Bronchus fibroblast of lung (primary cell): Measurements from ENCODE around the gene RPRML.

- RAMPAGE, long total RNA, result start-site peak on the minus strand at chr17:45060939-45061028, 108 and 33 reads in 2 replicates
Measured at GRCh38 chr17:45060433-45061195, 503 bp upstream of the NMT1 start.

- RAMPAGE, long total RNA, result no peak
Measured at GRCh38 chr17:45136447-45136799, 936 bp downstream of the ACBD4 start.

DNA sequence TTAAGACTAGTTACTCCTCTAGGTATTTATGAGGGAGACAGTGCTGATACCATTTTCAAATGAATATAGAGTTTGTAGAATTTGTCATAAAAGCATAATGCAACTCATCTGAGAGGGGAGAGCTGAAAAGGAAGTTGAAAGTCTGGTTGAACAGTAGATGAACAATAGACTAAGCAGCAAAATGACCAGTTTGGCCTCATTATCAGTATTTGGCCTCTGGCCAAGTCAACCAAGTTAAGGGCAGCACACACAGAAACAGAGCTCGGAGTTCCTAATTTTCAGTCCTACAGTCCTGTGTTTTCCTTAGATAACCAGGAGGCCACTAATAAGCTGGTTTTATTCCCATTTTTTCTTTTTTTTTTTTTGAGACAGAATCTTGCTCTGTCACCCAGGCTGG, 3.3 kb upstream of the HEXIM2 start:
- RAMPAGE, long total RNA, result no peak

GRCh38 chr17:45273365-45274389, 11.8 kb upstream of the SPATA32 start:
- RAMPAGE, long total RNA, result no peak

GRCh38 chr17:45291189-45291709, 25.6 kb downstream of the MAP3K14 start:
- RAMPAGE, long total RNA, result no peak

DNA sequence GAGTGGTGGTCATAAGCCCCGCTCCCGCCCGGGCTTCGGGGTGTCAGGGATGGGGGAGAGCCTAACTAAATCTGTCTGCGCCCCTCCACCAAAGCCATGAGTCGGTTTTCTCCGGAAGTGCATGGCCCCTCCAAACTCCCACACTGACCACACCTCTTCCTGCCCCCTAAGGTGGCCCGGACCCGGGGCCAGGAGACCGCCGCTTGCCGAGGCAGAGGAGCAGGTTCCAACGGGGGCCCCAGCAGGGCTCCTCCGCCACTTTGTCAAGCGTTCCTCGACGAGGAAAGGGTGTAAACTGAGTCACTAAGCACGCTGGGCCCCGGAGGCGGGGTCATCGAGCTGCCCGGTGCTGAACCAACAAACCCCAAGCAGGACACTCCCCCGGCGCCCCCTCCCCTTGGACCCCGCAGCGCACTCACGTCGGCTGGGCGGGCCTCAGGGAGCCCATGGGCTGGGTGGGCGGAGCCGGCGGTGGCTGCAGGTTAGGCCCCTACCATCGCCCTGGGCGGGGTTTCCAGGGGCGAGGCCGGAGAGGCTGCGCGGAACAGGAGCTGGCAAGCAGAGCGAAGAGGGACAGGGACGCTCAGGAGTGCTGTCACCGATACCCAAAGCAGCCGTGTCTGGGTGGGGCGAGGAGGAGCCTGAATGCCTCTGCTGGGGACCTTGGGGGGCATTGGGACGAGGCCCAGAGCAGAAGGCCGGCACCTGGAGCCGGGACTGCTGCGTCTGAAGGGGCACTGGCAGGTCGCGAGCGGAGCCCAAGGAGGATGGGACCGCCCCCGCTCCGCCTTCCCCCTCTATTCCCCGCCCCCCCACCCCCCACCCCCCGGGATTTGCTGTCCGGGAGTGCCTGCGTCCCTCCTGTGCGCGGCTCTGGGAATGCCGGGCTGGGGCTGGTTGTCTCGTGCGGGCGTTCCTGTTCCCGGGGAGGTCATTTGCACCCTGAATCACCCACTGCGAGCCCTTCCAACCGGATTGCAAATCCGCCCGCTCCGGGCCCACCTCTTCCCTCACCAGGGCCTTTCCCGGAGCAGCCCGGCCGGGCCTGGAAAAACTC, 1.1 kb downstream of the ARHGAP27 start:
- RAMPAGE, long total RNA, result no peak

DNA sequence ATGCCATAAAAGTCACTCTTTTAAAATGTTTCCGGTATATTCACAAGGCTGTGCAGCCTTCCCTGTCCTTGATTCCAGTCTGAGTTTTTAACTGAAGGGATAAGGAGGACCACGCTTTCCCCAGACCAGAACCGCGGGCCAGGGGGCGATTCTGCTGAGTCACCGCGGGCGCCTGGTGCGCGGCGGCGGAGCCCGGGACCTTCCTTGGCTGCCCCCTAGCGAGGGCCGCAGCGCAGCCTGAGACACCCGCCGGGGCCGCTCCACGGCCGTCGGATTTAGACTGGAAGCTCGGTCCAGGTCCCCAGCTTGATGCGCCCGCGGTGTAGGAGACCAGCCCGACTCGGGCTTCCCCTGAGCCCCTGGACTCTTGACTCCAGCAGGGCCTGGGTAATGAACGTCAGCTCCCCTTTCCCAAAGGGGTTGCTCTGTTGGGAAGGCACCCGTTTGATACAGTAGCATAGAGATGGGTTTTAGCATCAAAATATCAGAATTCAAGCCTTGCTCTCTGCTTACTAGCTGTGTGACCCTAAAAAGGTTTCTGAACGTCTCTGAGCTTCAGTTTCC, 49.9 kb upstream of the STH start:
- RAMPAGE, long total RNA, result no peak

- RAMPAGE, long total RNA, result no peak
Measured at GRCh38 chr17:46139996-46140501, 53.2 kb downstream of the KANSL1 start.

GRCh38 chr17:46181720-46181920, 11.6 kb downstream of the KANSL1 start:
- RAMPAGE, long total RNA, result no peak

DNA sequence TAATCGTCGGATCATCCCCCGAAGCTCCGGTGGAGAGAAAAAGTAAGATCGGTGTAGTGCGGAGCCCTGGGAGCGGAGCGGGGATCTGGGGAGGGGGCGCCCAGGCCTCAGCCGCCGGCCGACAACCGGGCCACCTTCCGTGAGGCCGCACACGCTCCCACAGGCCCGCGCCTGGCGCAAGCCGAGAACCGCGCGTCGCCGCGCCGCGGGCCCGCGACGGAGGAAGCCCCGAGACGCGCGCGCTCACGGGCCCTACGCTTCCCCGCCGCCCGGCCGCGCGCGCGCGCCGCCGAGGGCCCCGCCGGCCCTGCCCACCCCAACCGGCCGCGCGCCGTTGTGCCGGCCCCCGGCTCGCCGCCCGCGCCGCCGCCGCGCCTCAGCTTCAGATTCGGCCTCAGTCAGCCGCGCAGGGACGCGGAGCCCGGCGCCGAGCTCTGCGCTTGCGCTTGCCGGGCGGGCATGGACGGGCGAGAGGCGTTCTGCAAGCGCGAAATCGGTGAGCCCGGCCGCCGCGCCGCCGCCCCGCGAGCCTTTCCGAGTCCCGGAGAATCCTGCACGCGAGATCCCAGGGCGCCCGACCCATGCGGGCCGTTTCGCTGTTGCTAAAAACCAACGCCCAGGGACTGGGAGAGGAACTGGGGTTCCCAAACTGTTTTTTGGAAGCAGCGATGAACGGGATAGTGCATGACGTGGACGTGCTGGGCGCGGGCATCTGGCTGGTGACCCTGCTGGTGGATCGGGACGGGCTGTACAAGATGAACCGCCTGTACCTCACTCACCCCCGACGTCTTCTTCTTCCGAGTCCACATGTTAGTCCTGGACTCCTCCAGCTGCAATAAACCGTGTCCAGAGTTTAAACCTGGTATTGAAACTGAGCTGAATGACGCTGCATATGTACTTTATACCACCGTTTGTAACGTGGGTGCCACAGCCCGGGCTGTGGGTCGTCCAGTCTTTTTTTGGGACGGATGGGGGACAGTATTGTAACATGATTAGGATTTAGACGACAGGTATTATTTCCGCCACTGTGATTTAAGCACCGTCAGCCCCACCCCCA, 27.9 kb upstream of the LRRC37A start:
- RAMPAGE, long total RNA, result no peak

DNA sequence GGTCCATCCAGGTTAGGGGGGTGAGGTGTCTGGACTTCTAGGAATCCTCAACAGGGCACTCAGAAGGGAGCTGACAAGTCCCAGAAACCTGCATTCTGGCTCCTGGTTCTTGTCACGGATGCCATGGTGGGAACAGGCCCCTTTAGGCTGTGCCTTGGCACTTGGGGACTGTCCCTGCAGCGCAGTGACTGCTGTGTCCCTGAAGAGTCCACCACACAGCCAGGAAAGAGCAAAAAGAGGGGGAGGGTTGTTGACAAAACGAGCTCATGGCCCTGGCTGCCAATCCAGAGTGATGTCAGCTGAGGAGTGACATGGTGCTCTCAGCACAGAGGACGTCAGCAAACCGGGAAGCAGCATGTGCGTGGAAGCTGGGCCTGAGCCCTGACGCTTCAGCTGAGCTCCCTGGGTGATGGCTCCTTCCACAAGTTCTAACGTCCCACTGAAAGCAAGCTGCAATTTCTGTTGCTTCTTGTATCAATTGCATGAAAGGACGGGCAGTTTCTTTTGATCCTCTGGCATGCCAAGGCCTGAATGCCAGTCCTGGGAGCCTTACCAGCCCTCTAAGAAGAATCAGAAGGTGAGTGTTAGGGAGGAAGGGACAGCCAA, 14.5 kb upstream of the WNT3 start:
- RAMPAGE, long total RNA, result no peak

GRCh38 chr17:46851735-46852382, 476 bp downstream of the WNT9B start:
- RAMPAGE, long total RNA, result no peak

GRCh38 chr17:46867419-46867618, 15.9 kb downstream of the WNT9B start:
- RAMPAGE, long total RNA, result no peak

DNA sequence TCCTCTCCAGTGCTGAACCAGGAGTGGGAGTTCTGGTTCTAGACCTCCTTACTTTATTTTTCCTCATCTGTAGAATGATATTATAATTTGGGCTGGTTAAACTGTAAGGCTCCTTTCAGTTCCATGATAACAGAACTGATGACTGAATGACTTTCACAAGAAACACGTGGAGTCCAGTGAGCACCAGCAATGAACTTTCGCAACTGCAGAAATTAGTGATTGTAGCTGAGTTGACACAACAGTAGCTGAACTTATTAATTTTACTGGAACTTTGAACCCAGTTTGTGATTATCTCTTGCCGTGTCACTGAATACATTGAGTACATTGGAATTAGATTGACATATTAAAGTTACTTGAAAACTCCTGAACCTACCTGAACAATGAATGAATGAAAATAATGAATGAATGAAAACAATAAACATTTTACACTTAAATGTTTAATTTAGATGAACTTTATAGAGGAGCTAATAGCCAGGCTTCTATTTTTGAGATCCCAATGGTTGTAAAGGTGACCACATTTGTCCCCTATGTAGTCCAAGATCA, 2.6 kb downstream of the GOSR2 start:
- RAMPAGE, long total RNA, result no peak

GRCh38 chr17:46929403-46929872, 6.5 kb downstream of the GOSR2 start:
- RAMPAGE, long total RNA, result no peak

DNA sequence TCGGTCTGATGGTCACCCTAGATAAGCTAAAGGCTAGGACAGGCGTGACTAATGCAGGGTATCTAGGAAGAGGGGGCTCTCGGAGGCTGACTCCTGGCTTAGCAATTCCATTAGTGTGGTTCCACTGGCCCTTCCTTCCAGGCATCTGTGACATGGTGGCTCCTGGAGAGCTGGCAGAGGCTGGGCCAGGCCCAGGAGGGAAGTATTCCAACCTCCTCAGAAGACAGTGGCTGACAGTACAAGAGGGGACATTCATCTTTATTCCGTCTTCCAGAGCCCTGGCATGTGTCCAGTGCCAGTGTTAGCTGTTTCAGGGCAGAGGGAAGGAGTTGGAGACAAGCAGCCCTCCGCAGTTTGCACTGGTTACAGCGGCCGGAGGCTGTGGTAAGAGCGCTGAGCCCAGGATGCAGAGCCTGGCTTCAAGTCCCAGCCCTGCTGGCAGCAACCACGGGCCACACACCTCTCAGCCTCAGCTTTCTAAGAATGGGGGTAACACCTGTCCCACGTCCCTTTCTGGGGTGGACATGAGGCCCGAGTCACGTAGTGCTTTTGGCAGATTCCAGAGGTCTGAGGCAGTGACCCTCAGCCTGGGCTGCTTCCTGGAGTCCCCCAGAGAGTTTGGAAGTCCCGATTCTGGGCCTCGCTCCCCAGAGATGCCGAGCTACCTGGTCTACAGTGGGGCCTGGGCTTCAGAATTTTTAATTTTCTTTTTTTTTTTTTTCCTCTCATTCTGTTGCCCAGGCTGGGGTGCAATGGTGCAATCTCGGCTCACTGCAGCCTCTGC, 21.1 kb downstream of the GOSR2 start:
- RAMPAGE, long total RNA, result no peak

DNA sequence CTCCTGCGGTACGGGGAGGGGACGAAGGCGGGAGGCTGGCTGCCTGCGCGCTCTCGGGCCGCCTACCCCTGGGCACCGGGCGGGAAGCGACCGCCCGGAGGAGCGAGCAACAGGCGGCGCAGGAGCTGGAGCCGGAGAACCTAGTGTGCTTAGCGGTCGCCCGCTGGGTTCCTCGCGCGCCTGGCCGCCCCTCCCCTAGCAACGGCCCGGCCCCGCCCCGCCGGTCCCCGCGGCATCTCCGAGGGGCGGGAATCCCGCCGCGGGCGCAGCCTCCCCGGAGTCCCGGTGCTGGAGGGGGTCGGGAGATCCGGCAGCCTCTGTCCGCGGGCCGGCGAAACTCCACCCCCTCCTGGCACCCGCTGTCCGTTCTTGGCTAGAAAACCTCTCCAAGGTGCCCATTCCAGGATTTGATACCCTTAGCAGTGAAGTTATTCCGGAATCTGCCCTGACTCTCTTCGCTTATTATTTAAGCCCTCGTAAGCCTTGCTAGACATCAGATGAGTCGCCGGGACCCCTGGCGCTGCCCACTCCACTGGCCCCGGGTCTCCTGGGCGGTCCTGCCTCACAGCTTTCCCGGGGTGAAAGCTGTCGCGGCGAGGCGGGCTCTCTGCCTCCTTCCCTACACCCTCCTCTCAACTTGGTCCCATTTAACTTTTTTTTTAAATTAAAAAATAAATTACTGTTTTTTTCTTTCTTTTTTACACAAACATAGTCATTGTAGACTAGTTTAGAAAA, at the start of gene RPRML:
Gene RPRML, minus strand, starts transcription at position 147 of the 735 bp plus-strand sequence.
- RAMPAGE, long total RNA, result no peak

- RAMPAGE, long total RNA, result no peak
Measured at GRCh38 chr17:47010124-47010361, 31.0 kb upstream of the RPRML start.

GRCh38 chr17:47066107-47066670, 87.1 kb upstream of the RPRML start:
- RAMPAGE, long total RNA, result no peak

DNA sequence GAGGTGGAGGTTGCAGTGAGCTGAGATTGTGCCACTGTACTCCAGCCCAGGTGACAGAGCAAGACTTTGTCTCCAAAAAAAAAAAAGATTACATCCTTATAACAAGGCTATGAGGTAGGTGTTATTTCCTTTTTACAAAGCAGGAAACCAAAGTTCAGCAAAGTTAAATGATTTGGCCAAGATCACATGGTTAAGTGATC, 8.1 kb downstream of the MYL4 start:
- RAMPAGE, long total RNA, result no peak